Liver (tissue), 9 donors: ENCODE measurements around the genes CEP162, ZNF292 and C6orf163.

- PRO-cap, 5 experiments = no peak in any of the 5 experiments
- RAMPAGE, long total RNA, 2 experiments = no peak in any of the 2 experiments
- RRBS = no CpG with 5 or more reads among the region's 5 CpGs
These were observed 41.4 kb downstream of the MRAP2 start for GRCh38 chr6:84074922-84075412.

- PRO-cap, 5 experiments = peak in 5 of 5 experiments; most common plus-strand start chr6:84227962 (in 3); most common minus-strand start chr6:84227615 (in 5)
- RAMPAGE, long total RNA, 2 experiments = no peak in any of the 2 experiments
- RRBS = 20% methylated on average over 1 of the region's 55 CpGs
These were observed at the start of gene CEP162 for GRCh38 chr6:84226881-84228167. Gene CEP162, minus strand, starts transcription at chr6:84227643.

DNA sequence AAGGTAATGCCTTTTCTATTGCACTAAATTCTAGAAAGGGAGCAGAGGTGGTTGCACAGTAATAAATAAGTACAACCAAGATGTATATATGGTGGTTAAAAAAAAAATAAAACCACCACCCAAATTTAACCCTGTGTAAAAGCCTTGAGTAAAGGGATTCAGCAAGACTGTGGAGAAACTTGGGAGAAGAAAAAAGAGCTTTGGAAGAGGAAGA lies 1.4 kb downstream of the NT5E start:
- PRO-cap, 5 experiments = peak in 2 of 5 experiments; most common plus-strand start position 26 of the sequence (in 2)
- RAMPAGE, long total RNA, 2 experiments = no peak in any of the 2 experiments

GRCh38 chr6:85452232-85452595 lies 2.3 kb downstream of the NT5E start:
- PRO-cap, 5 experiments = no peak in any of the 5 experiments
- RAMPAGE, long total RNA, 2 experiments = no peak in any of the 2 experiments
- RRBS = no CpG with 5 or more reads among the region's 3 CpGs

GRCh38 chr6:85464659-85465323 lies 14.9 kb downstream of the NT5E start:
- PRO-cap, 5 experiments = peak in 1 of 5 experiments; most common plus-strand start chr6:85465060 (in 1)
- RAMPAGE, long total RNA, 2 experiments = no peak in any of the 2 experiments
- RRBS = no CpG with 5 or more reads among the region's 4 CpGs

DNA sequence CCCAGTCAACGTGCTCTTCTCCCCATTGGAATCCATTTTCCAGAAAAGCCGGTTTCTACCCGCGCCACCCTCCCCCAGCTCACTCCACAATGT lies 178 bp downstream of the SYNCRIP start:
- PRO-cap, 5 experiments = no peak in any of the 5 experiments
- RAMPAGE, long total RNA, 2 experiments = no peak in any of the 2 experiments
- RRBS = no CpG with 5 or more reads among the region's 4 CpGs

- PRO-cap, 5 experiments = no peak in any of the 5 experiments
- RAMPAGE, long total RNA, 2 experiments = no peak in any of the 2 experiments
- RRBS = no CpG with 5 or more reads among the region's 8 CpGs
These were observed 37.7 kb upstream of the SYNCRIP start for GRCh38 chr6:85680326-85680902.

DNA sequence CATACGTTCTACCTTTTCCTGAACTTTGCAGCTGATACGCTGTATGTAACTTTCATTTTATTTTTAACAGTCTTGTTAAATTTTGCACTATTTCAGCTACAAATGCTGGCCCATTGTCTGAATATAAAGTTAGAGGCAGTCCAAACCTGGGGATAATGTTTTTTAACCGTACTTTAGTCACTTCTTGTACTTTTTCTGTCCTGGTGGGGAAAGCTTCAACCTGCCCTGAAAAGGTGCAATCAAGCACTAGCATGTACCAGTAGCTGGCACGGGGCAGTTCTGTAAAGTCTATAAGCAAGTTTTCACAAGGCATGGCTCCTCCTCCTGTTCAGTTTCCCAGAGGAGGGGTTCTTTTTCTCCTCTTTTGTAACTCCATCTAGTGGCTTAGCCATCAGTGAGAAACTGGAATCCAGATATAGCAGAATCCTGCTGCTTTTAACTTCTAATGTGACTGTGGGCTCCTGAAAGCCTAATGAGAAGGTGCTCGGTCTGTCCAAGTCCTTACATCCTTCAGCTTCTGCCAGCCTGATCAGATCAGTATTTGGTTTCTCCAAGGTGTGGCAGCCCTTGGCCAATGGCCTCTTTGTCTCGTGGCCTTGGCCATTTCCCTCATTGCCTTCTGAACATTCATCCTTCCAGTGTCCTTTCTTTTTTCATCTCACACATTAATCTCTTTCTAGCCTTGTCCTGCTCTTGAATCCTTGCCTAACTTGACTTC lies 221.8 kb upstream of the SYNCRIP start:
- PRO-cap, 5 experiments = no peak in any of the 5 experiments
- RAMPAGE, long total RNA, 2 experiments = no peak in any of the 2 experiments
- RRBS = no CpG with 5 or more reads among the region's 6 CpGs

- PRO-cap, 5 experiments = no peak in any of the 5 experiments
- RAMPAGE, long total RNA, 2 experiments = no peak in any of the 2 experiments
- RRBS = no CpG with 5 or more reads among the region's 9 CpGs
These were observed 384.2 kb upstream of the SYNCRIP start for GRCh38 chr6:86026877-86027260.

DNA sequence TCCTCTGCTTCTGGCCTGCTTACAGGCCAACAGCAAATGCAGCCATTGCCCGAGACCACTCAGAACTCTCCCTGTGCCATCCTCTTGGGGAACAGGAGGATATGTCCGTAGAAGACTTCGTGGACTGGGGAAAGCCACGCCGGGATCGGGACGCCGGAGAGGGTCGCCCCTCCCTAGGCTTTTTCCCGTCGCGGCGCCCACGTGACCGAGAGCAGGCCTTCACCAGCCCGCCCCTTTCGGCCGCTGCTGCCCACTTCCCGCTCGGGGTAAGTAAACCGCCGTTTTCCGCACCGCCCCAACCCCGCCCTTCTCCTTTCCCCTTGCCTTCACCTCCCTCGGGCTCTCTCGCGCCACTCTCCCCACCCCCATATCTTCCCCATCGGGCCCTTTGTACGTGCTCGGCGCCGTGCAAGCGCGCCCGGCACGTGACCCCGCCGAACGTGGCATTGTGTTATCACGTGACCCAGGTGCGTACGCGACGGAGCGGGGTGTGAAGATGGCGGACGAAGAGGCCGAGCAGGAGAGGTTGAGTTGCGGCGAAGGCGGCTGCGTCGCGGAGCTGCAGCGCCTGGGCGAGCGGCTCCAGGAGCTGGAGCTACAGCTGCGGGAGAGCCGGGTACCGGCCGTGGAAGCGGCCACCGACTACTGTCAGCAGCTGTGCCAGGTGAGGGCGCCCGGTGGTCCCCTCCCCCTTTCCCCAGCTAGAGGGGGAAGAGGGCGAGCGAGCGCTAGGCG lies at the start of gene ZNF292:
TSS of gene ZNF292 (plus strand) at position 470 of the 735 bp plus-strand sequence.
- PRO-cap, 5 experiments = peak in 5 of 5 experiments; most common plus-strand start position 481 of the sequence (in 5); most common minus-strand start position 184 of the sequence (in 2)
- RAMPAGE, long total RNA, 2 experiments = start-site peak on the plus strand in 1 of 2 experiments, centred at position 478 of the sequence, 341 reads per replicate
- RRBS = 0% methylated on average over 6 of the region's 70 CpGs

- PRO-cap, 5 experiments = no peak in any of the 5 experiments
- RAMPAGE, long total RNA, 2 experiments = no peak in any of the 2 experiments
- RRBS = no CpG with 5 or more reads among the region's 8 CpGs
These were observed 57.9 kb downstream of the ZNF292 start for GRCh38 chr6:87212988-87213889.

- PRO-cap, 5 experiments = no peak in any of the 5 experiments
- RAMPAGE, long total RNA, 2 experiments = no peak in any of the 2 experiments
- RRBS = no CpG with 5 or more reads among the region's 26 CpGs
These were observed 365 bp downstream of the GJB7 start for GRCh38 chr6:87328625-87329201.

DNA sequence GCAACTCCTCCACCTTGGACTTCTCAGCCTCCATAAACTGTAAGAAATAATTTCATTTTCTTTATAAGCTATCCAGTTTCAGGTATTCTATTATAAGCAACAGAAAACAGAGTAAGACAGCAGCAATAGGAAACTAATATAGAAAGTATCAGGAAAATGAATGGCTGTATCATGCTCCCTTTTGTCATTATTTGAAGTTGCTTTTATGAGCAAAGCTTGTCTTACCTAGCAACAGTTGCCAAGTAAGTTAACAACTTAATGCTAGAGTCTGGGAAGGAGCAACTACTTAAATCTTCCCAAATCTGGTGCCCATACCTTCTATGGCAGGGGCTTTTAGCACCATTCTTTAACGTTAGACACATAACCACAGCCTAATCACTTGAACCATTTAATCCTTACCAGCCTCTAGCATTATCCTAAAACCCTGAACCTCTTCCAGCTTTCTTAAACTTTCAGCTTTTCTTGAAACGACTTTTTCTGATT lies at the start of gene C6orf163:
TSS of gene C6orf163 (plus strand) at position 245 of the 483 bp plus-strand sequence.
- PRO-cap, 5 experiments = no peak in any of the 5 experiments
- RAMPAGE, long total RNA, 2 experiments = no peak in any of the 2 experiments
- RRBS = no CpG with 5 or more reads among the region's 2 CpGs

- PRO-cap, 5 experiments = no peak in any of the 5 experiments
- RAMPAGE, long total RNA, 2 experiments = no peak in any of the 2 experiments
- RRBS = no CpG with 5 or more reads among the region's 13 CpGs
These were observed 11.1 kb downstream of the SLC35A1 start for GRCh38 chr6:87483736-87484439.

DNA sequence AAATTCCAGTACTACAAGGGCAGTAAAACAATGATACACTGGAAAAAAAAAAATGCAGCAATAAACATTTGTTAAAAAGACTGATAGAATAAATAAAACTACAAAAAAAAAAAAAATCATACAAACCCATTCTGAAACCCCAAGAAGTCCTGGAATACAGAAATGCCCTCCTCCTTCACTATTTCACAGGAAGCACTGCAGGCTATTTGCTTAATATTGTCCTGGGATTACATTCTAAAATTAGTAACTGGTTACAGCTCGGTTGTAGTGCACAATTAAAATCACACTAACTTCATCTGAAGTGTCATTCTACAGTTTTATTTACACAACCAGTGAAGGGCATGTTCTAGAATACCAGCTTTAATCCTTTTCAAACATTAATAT lies 27.1 kb downstream of the AKIRIN2 start:
- PRO-cap, 5 experiments = peak in 3 of 5 experiments; most common minus-strand start position 185 of the sequence (in 3)
- RAMPAGE, long total RNA, 2 experiments = no peak in any of the 2 experiments
- RRBS = no CpG with 5 or more reads among the region's 1 CpG

- PRO-cap, 5 experiments = no peak in any of the 5 experiments
- RAMPAGE, long total RNA, 2 experiments = no peak in any of the 2 experiments
- RRBS = no CpG with 5 or more reads among the region's 2 CpGs
These were observed 12.5 kb upstream of the AKIRIN2 start for GRCh38 chr6:87714373-87715050.

- PRO-cap, 5 experiments = peak in 4 of 5 experiments; most common plus-strand start chr6:87832718 (in 2); most common minus-strand start chr6:87832601 (in 3)
- RAMPAGE, long total RNA, 2 experiments = no peak in any of the 2 experiments
- RRBS = no CpG with 5 or more reads among the region's 8 CpGs
These were observed 130.1 kb upstream of the AKIRIN2 start for GRCh38 chr6:87831847-87832875.

DNA sequence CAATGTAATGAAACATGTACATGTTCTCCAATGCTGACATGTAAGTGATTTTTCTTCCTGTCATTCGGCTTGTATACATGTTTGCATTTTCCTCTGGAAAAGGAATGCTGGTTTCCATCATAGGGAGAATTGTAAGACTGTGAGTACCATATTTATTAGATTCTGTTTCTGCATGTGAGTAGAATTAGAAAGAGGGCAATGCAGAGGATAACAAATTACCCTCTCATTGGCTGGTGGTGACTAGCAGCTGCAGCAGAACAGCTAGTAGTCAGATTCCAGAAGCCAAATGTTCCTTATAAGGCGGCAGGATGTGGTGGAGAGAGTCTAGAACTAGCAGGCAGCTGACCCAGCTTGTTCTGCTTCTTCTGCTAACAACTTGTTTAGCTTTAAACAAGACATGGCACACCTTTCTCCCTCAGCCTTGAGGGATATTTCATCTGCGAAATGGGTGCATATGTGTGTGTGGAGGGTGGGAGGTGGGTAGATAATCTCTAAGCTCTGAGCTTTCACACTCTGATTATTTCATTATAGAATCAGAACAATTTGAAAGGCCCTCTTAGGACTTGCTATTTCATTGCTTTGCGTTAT lies 132.7 kb upstream of the SPACA1 start:
- PRO-cap, 5 experiments = no peak in any of the 5 experiments
- RAMPAGE, long total RNA, 2 experiments = no peak in any of the 2 experiments
- RRBS = no CpG with 5 or more reads among the region's 4 CpGs

GRCh38 chr6:88161128-88161577 lies 5.0 kb downstream of the CNR1 start:
- PRO-cap, 5 experiments = peak in 1 of 5 experiments; most common plus-strand start chr6:88161384 (in 1)
- RAMPAGE, long total RNA, 2 experiments = no peak in any of the 2 experiments
- RRBS = no CpG with 5 or more reads among the region's 2 CpGs

DNA sequence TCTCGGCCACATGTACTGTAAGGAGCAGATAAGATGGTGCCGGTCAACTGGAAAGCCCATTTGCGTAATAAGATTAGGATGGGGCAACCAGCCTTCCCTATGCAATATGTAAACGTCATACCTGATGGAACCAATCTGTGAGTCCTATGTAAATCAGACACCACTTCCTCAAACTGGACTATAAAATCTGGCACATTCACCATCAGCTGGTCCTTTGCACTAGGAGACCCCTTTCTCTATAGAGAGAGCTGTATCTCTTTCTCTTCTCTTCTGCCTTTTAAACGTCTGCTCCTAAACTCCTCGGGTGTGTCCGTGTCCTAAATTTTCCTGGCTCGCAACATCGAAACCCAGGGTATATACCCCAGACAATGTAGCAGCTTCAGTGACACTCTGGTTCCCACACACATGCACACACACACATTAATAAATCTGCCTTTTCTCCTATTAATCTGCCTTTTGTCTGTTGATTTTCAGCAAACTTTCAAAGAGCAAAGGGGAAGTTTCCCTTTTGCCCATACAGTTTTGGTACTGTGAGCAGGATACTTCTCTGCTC lies 46.5 kb upstream of the RNGTT start:
- PRO-cap, 5 experiments = no peak in any of the 5 experiments
- RAMPAGE, long total RNA, 2 experiments = no peak in any of the 2 experiments
- RRBS = no CpG with 5 or more reads among the region's 9 CpGs